Cardiac muscle cell (in vitro differentiated cells and primary cell): ENCODE measurements around the genes CD3E and TREH.

DNA sequence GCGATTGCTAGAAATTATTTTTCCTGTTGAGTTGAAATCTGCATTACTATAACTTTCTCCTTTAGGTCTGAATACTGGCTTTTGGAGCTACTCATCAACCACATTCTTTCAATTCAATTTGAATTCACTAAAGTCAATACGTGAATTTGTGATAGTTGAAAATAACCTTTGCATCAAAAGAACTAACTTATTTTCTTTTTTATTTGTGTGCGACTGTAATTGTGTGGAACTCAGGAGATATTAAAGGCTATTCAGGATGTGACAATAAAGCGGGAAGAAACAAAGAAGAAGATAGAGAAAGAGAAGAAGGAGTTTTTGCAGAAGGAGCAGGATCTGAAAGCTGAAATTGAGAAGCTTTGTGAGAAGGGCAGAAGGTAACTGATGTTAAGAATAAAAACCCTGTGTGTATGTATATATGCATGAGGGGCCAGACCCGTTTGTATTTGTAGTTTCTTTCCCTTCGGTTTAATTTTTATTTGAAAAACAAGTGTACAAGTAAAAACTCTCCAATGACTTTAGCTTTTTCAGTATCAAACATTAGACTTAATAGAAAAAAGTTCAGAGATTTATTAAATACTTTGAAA lies 14.2 kb downstream of the RNF214 start:
- RAMPAGE, long total RNA, result no peak
- RRBS, result no CpG with 5 or more reads among the region's 6 CpGs

- RAMPAGE, long total RNA, result no peak
- RRBS, result no CpG with 5 or more reads among the region's 11 CpGs
Observed at GRCh38 chr11:117309113-117309742, 6.8 kb downstream of the BACE1 start.

DNA sequence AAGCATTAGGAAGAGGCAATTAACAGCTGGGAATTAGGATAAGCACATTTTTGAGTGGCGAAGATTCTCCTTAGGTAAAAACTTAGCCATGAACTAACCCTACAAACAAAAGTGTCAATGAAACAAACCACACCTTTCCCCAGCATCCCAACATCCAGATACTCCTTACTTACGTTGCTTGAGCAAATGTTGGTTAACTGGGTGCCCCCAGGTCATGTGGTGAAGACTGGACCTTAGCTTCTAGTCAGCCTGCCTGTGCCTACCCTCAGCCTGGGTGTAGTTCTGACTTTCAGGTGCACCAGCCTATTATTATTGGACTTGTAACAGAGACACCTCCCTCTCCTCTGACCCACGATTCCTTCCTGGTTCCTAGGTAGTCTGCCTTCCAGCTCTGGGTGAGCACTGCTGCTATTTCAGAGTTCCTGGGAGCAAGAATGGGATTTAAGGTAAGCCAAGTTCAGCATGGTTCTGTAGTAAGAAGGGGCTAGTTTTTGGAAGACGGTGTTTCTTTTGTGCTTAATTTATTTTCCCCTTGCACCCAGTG lies 138.3 kb downstream of the DSCAML1 start:
- RAMPAGE, long total RNA, result no peak
- RRBS, result no CpG with 5 or more reads among the region's 4 CpGs

- RAMPAGE, long total RNA, result no peak
- RRBS, result no CpG with 5 or more reads among the region's 2 CpGs
Observed at GRCh38 chr11:117679626-117680099, 117.4 kb downstream of the DSCAML1 start.

DNA sequence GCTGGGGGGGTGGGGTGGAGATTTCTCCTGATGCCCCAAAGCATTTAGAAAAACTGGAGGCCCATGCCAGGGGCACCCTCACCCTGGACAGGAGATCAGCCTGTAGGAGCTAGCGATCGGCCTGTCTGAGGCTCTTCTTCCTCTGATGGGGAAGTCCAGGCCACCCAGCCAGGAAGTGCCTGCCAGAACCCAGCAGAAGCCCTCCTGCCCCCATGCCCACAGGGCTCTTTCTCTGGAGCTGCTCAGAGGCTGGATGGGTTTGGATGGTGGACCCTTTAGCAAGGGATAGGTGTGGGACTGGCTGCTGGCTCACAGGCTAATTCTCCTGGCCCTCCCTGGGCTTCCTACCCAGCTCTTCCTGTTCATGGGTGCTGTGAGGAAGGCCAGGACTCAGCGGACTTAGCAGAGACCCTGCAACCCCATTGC lies 7.7 kb downstream of the FXYD2 start:
- RAMPAGE, long total RNA, result no peak
- RRBS, result no CpG with 5 or more reads among the region's 3 CpGs

GRCh38 chr11:117870028-117870699 lies 6.3 kb downstream of the FXYD6 start:
- RAMPAGE, long total RNA, result no peak
- RRBS, result no CpG with 5 or more reads among the region's 9 CpGs

DNA sequence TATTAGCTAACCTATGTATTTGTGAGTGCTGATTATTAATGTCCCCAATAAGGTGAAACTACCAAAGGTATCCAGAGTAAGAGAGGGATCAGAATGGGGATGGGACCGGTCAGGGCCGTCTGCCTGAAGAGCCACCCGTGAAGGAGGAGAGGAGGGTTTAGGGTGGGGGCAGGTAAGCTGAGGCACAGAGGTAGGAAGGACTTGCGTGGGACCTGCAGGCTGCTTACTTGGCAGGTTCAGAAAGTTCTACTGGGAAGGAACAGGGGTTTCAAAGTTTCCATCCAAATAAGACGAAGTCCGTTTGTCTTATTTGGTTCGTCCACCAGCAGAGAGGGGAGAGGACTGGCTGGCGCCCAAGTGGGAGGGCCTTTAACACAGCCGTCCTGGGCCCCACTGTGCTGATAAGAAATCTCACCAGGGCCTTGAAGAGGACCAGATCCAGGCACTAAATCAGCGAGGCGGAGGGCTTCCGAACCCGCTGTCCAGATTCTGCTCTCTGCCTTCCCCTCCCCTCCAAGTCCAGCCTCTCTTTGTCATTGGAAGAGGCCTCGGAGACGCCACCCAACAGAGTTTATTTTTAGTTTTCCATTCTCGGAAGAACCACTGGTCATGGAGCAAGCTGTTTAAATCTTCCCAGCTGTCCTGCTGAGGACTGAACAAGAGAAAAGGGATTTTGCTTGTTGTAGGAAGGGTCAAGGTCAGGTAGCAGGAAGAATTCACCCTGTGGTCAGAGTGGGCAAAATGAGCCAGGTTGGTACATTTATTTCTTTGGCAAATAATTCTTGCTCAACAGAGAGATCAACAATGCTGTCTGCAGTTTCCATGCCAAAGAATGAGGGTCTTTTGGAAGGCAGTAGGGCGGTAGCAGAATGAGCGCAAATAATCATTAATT lies 9.3 kb upstream of the FXYD6 start:
- RAMPAGE, long total RNA, result no peak
- RRBS, result no CpG with 5 or more reads among the region's 18 CpGs

GRCh38 chr11:117951164-117952005 lies 22.2 kb upstream of the TMPRSS13 start:
- RAMPAGE, long total RNA, result no peak
- RRBS, result no CpG with 5 or more reads among the region's 15 CpGs

GRCh38 chr11:117989348-117990530 lies 3.5 kb downstream of the IL10RA start:
- RAMPAGE, long total RNA, result no peak
- RRBS, result no CpG with 5 or more reads among the region's 16 CpGs

- RAMPAGE, long total RNA, result no peak
- RRBS, result no CpG with 5 or more reads among the region's 3 CpGs
Observed at GRCh38 chr11:118046625-118046991, 30.3 kb upstream of the TMPRSS4 start.

DNA sequence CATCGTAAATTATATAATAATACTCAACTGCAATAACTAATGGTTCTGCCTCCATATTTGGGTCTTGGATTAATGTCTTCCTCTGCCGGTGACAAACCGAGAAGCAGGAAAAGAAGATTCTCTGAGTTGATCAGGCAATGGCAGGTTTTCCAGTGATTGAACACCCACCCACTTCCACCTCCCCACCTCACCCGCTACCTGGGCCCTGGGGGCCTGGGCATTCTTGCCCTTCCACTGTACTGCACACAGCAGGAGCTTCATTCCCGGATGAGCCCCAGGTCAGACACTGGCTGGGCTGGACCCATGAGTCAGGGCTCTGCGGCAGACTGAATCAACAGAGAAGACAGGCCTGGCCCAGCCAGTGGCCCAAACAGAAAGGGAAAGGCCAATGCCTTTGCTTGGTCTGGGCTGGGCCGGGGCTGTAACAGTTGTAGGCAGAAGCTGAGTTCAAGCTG lies 1.6 kb upstream of the SMIM35 start:
- RAMPAGE, long total RNA, result no peak
- RRBS, result no CpG with 5 or more reads among the region's 7 CpGs

DNA sequence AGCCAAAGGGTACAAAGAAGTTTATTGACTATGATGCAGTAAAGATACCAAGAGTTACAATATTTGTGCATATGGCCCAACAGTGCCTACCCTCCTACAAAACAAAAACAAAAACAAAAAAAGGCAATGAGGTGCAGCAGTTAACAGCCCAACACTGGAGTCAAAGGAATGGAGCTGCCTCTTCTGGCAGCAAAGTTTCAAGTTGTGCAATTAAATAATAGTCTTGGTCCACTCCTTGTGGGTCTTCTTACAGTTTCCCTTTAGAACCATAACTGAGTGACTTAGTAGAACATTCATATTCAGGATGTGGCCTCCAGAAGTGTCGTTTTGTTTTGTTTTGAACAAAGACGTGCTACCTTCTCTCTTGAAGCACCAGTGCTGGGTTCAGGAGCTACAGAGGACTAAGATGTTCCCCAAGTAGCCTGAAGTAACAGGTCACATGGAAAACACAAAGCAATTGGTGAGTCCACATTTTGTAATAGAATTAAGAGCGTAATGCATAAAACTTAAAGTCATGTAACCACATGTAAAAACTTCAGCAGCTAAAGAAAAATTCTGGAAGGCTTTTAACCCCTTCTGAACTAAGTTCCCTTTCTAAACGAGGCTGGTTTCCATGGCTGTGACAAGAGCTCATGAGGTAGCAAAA lies 2.0 kb upstream of the JAML start:
- RAMPAGE, long total RNA, result no peak
- RRBS, result no CpG with 5 or more reads among the region's 4 CpGs

- RAMPAGE, long total RNA, result no peak
- RRBS, result no CpG with 5 or more reads among the region's 13 CpGs
Observed at GRCh38 chr11:118304181-118305420, at the start of gene CD3E. Gene CD3E (plus strand): TSS chr11:118304730.

- RAMPAGE, long total RNA, result no peak
- RRBS, result no CpG with 5 or more reads among the region's 20 CpGs
Observed at GRCh38 chr11:118315221-118316061, 10.9 kb downstream of the CD3E start.

- RAMPAGE, long total RNA, result no peak
- RRBS, result no CpG with 5 or more reads among the region's 3 CpGs
Observed at GRCh38 chr11:118398644-118399355, 2.6 kb upstream of the ATP5MG start.

DNA sequence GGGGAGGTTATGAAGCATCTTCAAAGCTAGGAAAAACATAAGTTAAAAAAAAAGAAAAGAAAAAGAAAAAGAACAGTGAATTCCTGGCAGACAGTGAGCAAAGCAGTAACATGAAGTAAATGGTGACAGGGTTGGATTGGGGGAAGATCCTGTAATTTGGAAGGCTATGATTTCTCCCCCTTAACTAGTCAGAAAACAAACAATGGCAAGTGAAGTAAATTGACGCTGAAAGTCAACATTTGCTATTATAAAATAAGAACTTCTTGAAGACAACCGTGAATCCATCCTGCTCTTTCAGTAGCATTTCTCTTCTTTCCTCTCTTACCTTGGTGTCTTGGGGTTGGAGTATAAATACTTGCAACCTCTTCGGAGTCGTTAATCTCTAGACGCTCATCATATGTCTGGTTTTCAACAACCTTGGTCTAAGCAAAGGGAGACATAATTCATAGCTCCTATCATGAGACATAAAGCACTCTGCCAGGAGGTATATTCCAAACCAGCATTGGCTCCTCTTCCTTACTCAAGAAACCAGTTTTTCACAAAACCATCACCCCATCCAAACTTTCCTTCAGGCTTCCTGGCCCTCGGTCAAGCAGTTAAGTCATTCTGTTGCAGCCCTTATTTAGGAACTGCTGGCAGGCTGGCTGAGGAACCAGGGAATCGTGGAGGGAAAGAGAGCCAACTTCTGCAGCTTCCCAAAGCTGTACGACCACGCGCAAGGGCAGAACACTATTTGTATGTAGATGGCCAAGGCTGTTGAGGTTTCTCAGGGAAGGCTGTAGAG lies 899 bp downstream of the IFT46 start:
- RAMPAGE, long total RNA, result no peak
- RRBS, result no CpG with 5 or more reads among the region's 10 CpGs

DNA sequence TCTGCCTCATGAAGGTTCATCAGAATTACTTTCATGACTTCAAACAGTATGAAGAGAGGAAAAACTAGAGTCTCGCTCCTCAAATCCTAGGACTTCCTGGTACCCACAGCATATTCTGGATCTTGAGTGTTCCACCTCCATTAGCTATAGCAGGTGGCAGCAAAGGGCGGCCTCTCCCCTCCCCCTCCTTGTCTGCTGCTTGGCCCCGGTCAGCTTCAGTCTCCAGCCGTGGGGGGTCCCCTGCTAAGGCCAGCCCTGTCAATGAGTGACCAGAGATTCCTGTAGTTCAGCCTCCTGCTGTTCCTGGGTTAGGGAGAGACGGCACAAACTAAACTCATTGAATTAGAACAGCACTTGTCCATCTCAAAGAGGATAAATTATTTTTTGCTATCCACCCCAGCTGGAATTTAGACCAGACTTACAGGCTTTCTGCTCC lies 1.3 kb upstream of the PHLDB1 start:
- RAMPAGE, long total RNA, result no peak
- RRBS, result no CpG with 5 or more reads among the region's 5 CpGs

DNA sequence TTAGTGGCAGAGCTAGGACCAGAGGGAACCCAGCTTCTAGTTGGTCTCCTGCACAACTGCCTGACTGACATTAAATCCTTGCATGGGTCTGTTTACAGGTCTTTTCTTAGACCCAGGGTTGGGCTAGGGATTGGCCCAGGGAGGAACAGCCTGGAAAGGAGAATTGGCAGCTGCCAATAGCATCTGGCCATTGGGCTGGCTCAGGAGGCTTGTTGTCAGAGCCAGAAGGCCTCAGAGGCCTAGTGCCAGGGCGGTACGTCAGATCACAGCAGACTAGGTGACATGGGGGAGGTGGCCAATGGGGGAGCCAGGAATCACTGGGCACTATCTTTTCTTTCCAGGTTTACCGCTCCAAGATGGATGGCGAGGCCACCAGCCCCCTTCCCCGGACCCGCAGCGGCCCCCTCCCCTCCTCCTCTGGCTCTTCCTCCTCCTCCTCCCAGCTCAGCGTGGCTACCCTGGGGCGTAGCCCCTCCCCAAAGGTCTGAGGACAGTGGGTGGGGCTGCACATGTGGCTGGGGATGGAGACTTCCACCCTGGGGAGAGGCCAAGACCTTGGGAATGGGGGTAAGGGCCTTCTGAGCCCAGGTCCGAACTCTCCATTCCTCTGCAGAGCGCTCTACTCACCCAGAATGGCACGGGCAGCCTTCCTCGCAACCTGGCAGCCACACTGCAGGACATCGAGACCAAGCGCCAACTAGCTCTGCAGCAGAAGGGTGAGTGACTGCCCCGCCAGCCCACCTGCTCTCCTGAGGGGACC lies 35.8 kb downstream of the TREH start:
- RAMPAGE, long total RNA, result no peak
- RRBS, result no CpG with 5 or more reads among the region's 16 CpGs

GRCh38 chr11:118679471-118680012 lies at the start of gene TREH:
Gene TREH (minus strand): TSS chr11:118679650.
- RAMPAGE, long total RNA, result no peak
- RRBS, result no CpG with 5 or more reads among the region's 6 CpGs

GRCh38 chr11:118715098-118716111 lies 36.0 kb upstream of the TREH start:
- RAMPAGE, long total RNA, result no peak
- RRBS, result no CpG with 5 or more reads among the region's 9 CpGs